A172 (cell line): ENCODE measurements around the genes HNRNPH2, RAB40AL, NXF3, TMSB15B, H2BW1 and RADX.

DNA sequence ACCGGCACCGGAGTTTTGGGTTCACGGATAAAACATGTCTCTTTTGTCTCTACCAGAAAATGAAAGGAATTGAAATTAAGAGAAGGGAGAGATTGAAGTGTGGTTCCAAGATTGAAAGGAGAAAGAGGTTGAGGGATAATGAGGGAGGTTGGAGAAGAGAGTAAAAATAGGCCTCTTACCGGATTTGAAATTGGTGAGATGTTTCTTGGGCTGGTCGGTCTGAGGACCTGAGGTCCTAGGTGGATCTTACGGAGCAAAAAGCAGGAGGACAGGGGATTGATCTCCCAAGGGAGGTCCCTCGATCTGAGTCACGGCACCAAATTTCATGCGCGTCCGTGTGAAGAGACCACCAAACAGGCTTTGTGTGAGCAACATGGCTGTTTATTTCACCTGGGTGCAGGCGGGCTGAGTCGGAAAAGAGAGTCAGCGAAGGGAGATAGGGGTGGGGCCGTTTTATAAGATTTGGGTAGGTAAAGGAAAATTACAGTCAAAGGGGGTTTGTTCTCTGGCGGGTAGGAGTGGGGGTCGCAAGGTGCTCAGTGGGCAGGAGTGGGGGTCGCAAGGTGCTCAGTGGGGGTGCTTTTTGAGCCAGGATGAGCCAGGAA is 326.0 kb downstream of the PCDH11X start:
- RAMPAGE, long total RNA, result no peak

- RAMPAGE, long total RNA, result no peak
These were observed 335.0 kb downstream of the PCDH11X start for GRCh38 chrX:92114255-92114542.

GRCh38 chrX:94400529-94400864 is 726.5 kb downstream of the FAM133A start:
- RAMPAGE, long total RNA, result no peak

DNA sequence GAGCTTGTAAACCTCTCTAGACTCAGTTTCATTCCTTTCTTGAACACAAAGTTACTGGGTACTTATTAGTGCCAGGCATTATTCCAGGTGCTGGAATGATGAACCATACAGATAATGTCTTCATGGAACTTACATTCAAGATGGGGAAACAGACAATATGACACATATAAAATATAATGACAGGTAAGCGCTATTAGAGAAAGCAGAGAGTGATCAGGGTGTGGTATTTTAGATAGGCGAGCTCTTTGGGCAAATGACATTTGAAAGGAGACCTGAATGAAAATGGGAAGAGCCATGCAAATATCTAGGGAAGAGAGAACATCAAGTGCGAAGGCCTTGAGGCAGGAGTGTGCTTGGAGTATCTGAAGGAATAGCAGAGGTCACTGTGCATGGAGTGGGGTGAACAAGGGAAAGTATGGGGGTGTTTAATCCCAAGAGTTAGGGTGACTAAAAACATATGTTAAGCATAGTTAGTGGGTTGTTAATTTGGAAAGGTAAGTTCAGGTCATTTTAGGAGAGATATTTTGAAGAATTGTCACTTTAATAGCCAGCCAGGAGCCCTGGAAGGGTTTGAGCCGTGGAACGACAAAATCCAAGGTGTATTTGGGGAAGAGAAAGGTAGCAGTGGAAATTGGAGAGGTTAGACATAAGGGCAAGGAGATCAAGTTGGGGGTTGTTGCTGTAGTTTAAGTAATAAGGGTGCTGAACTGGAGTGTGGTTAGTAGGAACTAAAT is 83.9 kb downstream of the DIAPH2 start:
- RAMPAGE, long total RNA, result no peak

DNA sequence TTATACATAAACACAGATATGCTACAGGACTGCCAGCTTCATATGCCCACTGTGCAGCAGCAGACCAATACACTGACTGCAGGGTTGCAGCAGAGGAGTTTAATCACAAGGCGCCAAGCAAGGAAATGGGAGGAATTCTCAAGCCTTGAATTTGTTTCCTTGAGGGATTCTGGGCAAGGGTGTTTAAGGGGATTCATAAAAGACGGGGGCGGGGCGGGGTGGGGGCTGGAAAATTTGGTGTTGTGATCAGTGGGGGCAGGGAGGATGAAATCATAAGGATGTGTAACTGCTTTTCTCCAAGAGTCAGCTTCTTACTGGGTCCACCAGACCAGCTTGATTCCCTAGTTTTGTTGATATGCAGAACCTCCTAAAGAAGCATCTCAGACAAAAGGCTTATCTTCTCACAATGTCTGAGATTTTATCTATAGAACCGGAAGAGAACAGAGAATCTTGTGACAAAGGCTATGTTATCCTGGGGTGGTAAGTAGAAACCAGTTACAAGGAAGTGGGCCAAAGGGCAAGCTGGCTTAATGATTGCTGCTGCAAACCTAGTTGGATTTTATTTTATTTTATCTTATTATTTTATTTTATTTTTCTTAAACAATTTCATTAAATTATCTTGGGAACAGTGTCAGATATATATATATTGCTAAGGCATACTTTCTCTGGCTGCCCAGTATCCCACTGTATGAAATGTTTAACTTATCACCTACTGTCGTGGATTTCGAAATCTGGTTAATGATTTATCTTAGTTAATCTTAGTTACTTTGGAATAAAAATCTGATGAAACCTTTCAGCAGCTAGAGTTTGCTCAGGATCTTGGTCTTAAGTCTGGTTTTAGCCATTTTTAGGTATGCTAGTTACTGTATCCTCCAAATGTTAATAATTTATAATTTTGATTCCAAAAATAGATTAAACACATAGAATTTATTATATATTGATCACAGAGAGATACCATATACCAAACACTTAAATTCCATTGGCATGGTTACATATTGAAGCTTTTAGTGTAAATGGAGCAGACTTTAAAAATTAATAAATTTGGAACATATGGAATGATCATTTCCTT is 276.5 kb downstream of the RPA4 start:
- RAMPAGE, long total RNA, result no peak

- RAMPAGE, long total RNA, result no peak
These were observed 553.8 kb downstream of the RPA4 start for GRCh38 chrX:97437276-97438142.

DNA sequence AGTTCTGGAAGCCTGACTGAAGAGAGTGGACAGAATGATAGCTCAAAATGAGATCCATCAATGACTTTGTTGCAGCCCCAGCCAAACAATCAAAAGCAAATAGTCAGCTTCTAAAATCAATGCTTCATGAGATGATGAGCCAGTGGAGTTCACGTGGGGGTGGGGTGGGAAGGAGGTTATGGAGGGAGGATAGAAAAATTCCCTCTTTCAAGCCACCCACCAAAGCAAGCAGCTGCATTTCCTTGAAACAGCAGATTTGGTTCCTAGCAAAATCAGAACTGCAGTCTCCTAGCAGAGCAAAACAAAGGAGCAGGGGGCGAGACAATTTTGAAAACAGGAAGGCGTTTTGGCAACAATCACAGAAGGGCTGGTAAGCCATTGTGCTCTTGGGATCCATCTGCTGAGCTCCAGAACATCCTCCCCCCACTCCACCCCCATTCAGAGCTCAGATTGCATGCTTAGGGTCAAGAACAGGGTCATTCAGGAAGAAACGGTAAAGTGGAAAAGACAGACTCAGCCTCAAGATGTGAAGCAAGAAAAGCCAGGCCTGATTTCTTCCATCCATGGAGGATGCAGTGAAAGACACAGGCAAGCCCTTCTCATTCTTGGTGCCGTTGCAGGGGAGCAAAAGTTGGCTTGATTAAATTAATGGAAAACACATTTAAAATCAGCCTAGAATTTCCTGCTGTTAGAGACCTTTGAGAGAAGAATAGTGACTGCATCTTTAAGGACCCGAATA is 7.6 kb upstream of the PCDH19 start:
- RAMPAGE, long total RNA, result no peak

- RAMPAGE, long total RNA, result no peak
These were observed 1.0 kb downstream of the SRPX2 start for GRCh38 chrX:100644974-100645521.

DNA sequence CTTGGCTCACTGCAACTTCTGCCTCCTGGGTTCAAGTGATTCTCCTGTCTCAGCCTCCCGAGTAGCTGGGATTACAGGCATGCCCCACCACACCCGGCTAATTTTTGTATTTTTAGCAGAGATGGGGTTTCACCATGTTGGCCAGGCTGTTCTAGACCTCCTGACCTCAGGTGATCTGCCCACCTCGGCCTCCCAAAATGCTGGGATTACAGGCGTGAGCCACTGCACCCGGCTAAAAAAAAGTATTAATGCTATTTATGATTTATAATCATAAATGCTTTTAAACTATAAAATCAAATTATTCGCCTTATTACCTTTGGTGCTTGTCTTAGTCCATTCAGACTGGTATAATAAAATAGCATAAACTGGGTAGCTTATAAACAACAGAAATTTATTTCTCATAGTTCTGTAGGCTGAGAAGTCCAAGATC is 4.6 kb upstream of the CENPI start:
- RAMPAGE, long total RNA, result no peak

GRCh38 chrX:101408076-101409194 is at the start of gene HNRNPH2:
TSS of gene HNRNPH2 (plus strand) at chrX:101408222.
- RAMPAGE, long total RNA, result start-site peak on the plus strand at chrX:101408204-101408248, 35 and 178 reads in 2 replicates

GRCh38 chrX:102658361-102658913 is 7.2 kb downstream of the GPRASP1 start:
- RAMPAGE, long total RNA, result no peak

- RAMPAGE, long total RNA, result no peak
These were observed 94.7 kb downstream of the GPRASP3 start for GRCh38 chrX:102815087-102815846.

GRCh38 chrX:102936852-102937342 is at the start of gene RAB40AL:
TSS of gene RAB40AL (plus strand) at chrX:102937272.
- RAMPAGE, long total RNA, result no peak

GRCh38 chrX:103092950-103093608 is at the start of gene NXF3:
TSS of gene NXF3 (minus strand) at chrX:103093143.
- RAMPAGE, long total RNA, result no peak

DNA sequence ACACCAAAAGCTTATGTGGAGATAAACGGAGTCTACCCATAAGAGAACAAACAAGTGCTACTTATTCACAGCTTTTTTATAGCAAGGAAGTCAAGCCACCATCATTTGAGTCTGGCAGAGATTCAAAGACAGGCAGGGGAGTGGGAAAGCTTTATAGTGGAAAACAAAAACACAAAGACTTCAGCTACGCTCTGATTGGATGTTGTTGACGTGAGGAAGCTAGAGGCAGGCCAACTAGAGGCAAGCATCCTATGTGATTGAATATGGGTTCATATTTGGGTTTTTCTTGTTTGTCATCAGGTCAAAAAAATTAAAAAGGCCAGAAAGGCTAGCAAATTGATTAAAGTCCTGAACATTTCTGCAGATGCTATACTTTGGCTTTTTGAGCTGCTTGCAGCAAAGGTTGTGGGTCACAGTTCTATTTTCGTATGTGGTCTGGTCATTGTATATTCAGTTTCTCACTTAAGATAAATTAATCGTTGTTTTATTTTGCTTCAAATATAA is 668 bp upstream of the TCEAL4 start:
- RAMPAGE, long total RNA, result no peak

DNA sequence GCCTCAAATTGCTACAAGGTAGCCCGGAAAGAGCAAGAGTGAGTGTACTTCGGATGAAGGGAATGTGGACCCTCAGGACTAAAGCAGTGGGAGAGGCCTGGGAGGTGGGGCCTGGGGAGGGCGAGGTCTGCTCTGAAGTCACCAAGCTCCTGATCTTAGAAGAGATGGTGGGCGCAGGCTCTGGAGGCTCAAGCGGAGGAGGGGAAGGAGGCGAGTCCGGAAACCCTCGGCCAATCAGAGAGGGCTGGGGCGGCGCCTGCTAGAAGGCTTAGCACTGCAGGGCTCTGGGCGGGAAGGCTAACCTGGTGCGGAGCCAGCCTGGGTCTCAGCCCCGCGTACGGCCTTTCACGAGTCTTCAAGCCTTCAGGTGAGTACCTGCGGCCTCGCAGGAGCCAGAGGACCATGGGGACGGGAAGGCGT is at the start of gene TMSB15B:
TSS of gene TMSB15B (plus strand) at position 271 of the 420 bp plus-strand sequence.
- RAMPAGE, long total RNA, result start-site peak on the plus strand centred at position 293 of the sequence, 17 bp wide, 38 and 57 reads in 2 replicates

DNA sequence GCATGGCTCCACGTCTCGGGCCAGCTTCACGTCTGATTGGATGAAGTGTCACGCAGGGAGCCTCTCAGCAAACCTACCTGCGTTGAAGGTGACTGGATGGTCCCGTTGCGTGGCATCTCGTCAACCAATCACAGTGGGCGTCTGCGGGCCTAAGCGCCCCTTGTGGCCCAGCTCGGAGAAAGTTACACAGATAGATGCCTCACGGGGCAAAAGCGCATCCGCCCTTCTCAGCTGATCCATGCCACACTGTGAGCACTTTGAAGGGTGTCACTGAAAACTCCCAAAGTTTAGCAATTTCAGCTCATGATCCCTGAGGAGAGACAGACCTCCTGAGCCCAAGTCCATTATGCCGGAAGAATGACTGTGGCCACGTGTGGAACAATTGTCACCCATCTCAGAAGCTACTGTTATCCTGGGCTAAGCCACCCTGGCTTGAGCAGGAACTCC is at the start of gene H2BW1:
TSS of gene H2BW1 (minus strand) at position 52 of the 447 bp plus-strand sequence.
- RAMPAGE, long total RNA, result no peak

DNA sequence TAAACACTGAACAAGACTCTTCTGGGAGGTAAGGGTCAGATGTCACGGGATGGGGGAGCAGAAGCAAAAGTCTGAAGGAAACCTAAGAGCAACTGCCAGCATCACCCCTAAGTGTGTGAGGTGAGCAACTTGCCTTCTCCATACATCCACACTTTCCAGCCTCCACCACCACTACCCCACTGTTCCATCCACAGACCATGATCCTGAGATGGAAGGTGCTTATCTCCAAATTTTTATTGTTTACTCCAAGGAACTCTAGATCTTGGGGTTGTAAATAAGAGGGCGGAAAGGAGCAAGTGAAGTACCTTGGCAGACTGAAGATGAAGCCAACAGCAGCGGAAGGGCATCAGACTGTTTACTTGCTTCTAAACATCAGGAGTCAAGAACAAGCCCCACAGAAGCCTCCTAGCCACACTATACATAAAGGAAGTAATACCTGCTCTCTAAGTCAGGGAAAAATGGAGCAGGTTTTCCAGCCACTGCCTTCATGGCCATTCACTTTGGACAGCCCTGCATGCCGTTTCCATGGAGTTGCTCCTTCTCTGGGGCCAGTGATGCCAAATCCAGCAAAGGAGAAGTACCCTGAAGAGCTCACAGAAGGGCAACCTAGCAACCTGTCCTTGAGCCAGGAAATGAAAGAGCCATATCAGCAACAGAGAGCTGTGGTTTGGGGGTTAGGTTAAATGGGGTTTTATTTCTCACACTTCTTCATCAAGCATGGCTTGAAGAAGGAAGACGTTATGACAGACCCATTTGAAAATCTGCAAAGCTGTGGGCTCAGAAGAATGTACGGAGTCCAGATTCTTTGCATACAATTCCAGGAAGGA is 1.9 kb upstream of the ZCCHC18 start:
- RAMPAGE, long total RNA, result no peak

DNA sequence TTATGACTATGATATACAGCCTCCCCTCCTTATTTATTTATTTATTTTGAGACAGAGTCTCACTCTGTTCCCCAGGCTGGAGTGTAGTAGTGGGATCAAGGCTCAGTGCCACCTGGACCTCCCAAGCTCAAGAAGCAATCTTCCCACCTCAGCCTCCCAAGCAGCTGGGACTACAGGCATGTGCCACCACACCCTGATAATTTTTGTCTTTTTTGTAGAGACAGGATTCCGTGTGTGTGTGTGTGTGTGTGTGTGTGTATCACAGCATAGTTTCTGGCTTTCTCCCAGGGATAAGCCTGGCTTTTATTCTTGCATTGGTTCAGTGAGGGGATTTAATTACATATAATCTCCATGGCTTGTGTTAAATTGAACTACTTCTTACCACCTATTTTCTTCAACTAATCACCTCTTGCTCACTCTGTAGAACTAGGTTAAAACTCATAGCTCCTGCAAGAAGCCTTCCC is 16.7 kb downstream of the SLC25A53 start:
- RAMPAGE, long total RNA, result no peak

GRCh38 chrX:106611620-106612157 is at the start of gene RADX:
TSS of gene RADX (plus strand) at chrX:106611978.
- RAMPAGE, long total RNA, result no peak